ENCODE measurements around a stretch of chr3.

GRCh38 chr3:5988519-5989065 is 801.1 kb downstream of the EDEM1 start:
- PRO-cap: no peak

DNA sequence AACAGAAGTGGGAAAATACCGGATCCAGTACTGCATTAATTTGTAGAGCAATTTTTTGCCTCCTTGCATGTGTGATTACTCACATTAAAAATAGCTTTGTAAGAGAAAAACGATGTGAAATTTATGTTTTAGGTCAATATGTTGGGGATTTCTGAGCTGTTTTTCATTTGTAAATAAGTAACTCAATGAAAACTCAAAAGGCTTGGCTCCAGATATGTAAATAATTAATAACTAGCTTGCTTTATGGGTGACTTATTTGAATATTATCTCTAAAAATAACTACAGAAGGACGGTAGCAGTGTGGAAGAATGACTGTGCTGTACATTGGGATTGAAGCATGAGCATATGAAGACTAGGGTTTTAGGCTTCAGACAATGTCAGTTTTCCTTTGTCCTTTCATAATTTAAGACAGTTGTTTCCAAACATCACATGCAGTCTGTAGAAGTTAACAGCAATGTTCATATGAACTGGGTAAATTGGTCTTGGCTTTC is 343.9 kb downstream of the GRM7 start:
- PRO-cap: no peak

- PRO-cap: no peak
These were observed 785.8 kb downstream of the GRM7 start for GRCh38 chr3:7646701-7647038.

GRCh38 chr3:8492907-8493775 is 8.5 kb upstream of the LMCD1 start:
- PRO-cap: no peak

- PRO-cap: bidirectional peak, plus-strand start at chr3:8499472, minus-strand start at chr3:8499212
These were observed 2.6 kb upstream of the LMCD1 start for GRCh38 chr3:8498826-8499618.

- PRO-cap: no peak
These were observed 125.7 kb upstream of the RAD18 start for GRCh38 chr3:9088909-9089407.

GRCh38 chr3:9101238-9101891 is 138.1 kb upstream of the RAD18 start:
- PRO-cap: unidirectional peak, plus-strand start at chr3:9101486

- PRO-cap: no peak
These were observed 68.8 kb downstream of the SRGAP3 start for GRCh38 chr3:9180549-9181135.

GRCh38 chr3:9316670-9317469 is 46.0 kb upstream of the THUMPD3 start:
- PRO-cap: unidirectional peak, plus-strand start at chr3:9316972; bidirectional peak, plus-strand start at chr3:9317178, minus-strand start at chr3:9317077

DNA sequence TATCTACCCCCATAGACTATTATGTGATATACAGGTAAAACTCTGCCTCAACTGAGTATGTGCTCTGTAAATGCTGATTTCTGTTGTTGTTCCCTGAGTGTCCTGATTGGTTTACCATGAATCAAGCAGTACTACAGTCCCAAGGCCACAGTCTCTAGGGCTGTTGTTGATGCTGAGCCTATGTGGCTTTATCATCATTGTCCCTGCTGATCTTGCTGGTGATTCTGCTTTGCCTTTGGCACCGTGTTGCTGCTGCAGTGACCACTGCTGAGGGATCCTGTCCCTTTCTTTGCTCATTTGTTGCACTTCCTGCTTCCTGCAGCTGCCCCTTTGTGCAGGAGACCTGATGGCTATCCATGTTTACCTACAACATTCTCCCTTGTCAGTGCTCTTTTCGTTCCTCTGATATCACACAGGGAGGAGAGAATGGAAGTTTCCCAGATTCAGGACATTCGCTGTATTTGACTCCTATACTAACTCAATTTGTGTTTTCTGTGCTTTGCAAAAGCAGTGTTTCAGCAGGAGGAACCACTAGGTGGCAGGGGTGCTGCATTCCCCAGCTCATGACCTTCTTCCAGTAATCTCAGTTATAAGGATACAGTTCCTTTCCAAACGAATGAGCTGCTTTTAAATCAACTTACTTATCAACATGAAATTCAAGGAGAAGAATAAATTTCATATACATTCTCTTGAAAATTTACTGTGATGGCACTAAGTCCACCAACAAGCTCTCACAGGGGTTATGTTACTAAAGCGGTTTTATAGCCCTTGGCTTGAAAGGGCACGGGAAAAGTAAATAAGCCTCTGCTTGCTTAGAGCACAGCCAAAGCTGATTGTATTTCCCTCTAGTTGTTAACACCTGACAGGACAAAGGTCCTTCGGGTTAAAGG is 9.8 kb upstream of the THUMPD3 start:
- PRO-cap: unidirectional peak, minus-strand start at position 269 of the sequence

DNA sequence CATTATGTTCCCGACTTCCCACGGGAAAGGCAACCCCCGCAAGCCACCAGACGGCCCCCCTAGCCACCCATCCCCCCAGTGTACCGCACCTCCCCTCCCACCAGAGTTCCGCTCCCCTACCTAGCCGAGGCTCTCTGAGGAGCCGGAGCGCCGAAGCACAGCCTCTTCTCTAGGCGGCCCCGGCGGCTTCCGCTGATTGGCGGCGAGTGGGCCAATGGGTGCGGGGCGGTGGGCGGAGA is 192 bp upstream of the SETD5 start:
- PRO-cap: bidirectional peak, plus-strand start outside the sequence, minus-strand start at position 136 of the sequence

DNA sequence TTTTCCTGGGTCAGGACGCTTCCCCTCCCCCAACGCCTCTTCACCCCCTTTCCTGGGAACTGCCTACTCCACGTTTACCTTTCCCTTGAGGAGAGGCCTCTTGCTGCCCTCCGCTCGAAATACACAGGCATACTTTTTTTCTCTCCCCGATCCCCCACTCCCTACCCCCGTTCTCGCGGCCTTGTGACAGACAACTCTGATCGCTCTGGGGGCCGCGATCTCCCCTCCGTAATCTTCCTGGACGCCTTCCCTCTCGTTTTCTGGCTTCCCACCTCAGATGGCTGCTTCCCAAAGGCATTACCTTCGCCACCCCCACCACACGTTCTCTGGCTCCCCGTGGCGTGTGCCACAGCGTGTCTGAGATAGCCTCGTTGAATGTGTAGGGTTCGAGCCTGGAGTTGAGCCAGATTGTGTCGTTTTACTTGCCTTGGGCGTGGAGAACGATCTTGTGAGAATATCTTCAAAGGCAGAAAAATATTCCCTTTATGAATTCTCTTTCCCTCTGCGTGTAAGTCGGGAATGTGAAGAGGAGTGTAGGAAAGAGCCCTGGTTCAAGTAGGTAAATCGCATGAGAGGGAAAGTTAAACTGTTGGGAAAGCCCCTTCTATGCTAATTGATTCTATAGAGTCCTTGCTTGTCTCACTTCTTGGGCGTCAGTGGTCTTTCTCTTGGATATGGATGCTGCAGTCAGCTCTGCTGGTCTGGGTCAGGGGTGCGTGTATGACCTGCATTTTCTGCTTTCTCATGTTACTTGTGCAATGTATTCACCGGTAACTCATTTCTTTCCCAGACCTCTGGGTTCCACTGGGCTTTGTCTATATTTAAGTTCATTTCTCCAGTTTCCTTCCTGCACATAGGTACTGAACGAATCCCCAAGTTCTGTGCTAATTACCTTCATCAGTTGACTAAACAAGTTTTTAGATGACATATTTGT is 1.1 kb downstream of the SETD5 start:
- PRO-cap: bidirectional peak, plus-strand start at position 382 of the sequence, minus-strand start at position 262 of the sequence; bidirectional peak, plus-strand start at position 656 of the sequence, minus-strand start at position 588 of the sequence

DNA sequence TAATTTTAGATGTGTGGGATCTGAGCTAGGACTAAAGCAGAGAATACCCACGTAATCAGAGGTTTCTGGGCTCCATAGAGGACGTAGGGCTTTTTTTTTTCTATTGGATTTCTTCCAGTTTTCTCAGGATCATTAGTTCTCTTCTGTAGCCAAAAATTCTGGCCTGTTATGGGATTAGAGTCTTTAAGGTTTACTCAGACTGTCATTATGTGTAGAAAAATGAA is 1.8 kb downstream of the SETD5 start:
- PRO-cap: no peak

- PRO-cap: unidirectional peak, minus-strand start at chr3:9402985
These were observed 5.2 kb downstream of the SETD5 start for GRCh38 chr3:9402408-9403146.

- PRO-cap: no peak
These were observed 4.9 kb downstream of the TADA3 start for GRCh38 chr3:9786997-9788113.

- PRO-cap: no peak
These were observed 1.6 kb upstream of the TTLL3 start for GRCh38 chr3:9808288-9809115.

DNA sequence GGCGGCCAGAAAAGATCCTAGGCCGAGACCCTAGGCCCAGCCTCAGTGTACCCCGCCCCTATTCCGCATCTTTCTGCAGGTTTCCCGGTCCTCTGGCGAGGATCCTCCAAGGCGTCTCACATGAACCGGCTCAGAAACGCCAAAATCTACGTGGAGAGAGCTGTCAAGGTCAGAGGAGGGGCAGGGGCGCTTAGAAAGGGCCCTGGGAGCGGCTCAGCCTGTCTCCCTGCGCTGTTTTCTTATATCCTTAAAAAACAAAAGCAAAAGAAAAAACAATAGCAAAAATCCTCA is 425 bp downstream of the TTLL3 start:
- PRO-cap: no peak

DNA sequence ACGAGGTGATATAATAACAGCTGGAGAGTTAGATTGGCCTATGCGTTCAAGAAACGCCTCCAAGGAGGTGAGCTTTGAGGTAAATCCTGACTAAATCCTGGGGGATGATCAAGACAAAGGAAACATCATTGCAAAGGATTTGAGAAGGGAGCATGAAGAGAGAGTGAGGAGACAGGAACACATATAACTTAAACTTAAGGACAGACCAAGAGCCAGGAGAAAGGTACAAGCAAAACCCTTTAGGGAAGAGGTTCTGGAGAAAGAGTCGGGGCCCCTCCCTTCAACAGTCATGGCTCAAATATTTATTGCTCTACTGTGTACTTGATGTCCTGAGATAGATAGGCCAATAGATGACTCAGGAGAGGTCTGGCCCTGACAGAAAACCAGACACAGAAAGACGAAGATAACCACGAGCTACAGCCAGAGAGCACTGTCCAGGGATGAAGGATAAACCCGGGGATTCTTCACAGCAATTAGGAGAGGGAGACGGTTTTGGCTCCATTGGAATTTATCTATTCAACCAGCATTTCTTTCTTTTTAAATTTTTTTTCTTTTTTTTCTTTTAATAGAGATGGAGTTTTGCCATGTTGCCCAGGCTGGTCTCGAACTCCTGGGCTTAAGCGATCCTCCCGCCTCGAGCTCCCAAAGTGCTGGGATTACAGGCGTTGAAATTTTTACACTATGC is 4.4 kb upstream of the CIDEC start:
- PRO-cap: no peak

DNA sequence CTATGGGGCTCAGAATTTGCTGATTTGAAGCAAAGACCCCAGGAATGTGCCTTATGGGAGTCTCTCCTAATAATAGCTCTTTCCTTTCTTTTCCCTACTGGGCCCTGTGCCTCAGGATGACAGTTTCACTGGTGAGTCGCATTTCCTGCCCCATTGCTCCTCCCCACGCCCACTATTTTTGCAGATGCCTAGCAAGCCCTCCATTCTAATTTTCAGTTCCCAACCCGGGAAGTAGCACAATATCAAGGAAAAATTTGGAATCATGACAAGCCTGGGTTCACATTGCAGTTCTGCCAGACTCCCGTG is 587 bp downstream of the IL17RE start:
- PRO-cap: no peak

- PRO-cap: no peak
These were observed 522 bp upstream of the IL17RC start for GRCh38 chr3:9916325-9916826.